Calu3 (cell line): ENCODE measurements around a stretch of chr22.

- PRO-cap, result no peak
These were observed 433 bp upstream of the ARVCF start for GRCh38 chr22:20017107-20017404.

GRCh38 chr22:20033246-20033805 is 12.4 kb downstream of the TANGO2 start:
- PRO-cap, result no peak

- PRO-cap, result no peak
These were observed 14.4 kb downstream of the TANGO2 start for GRCh38 chr22:20034937-20036152.

DNA sequence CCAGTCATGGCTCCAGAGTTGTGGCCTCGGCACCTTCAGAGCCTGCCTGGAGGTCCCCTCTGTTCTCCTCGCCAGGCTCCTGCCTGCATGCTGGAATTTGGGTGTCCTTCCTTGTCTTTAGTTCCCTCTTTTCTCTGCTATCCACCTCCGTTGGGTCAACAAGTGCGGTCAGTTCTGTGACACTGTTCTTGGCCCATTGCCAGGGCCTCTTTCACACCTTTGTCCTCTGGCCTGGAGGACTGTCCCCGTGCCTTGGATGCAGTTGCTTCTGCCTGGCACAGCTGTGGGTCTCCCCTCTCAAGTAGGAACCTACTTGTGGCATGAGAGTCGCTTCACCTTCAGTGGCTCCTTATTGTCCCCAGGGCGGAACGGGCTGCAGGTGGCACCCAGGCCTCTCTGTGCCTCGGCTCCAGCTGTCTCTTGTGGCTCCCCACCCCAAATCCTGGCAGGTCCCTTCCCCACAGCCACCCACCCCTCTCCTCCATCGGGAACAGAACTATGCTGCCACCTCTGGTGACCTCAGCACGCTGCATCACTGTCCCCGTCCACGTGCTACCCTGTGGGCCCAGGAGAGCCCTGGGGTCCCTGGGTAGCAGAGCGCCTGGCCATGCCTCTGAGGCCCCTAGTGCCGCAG is 4.7 kb downstream of the DGCR8 start:
- PRO-cap, result no peak

DNA sequence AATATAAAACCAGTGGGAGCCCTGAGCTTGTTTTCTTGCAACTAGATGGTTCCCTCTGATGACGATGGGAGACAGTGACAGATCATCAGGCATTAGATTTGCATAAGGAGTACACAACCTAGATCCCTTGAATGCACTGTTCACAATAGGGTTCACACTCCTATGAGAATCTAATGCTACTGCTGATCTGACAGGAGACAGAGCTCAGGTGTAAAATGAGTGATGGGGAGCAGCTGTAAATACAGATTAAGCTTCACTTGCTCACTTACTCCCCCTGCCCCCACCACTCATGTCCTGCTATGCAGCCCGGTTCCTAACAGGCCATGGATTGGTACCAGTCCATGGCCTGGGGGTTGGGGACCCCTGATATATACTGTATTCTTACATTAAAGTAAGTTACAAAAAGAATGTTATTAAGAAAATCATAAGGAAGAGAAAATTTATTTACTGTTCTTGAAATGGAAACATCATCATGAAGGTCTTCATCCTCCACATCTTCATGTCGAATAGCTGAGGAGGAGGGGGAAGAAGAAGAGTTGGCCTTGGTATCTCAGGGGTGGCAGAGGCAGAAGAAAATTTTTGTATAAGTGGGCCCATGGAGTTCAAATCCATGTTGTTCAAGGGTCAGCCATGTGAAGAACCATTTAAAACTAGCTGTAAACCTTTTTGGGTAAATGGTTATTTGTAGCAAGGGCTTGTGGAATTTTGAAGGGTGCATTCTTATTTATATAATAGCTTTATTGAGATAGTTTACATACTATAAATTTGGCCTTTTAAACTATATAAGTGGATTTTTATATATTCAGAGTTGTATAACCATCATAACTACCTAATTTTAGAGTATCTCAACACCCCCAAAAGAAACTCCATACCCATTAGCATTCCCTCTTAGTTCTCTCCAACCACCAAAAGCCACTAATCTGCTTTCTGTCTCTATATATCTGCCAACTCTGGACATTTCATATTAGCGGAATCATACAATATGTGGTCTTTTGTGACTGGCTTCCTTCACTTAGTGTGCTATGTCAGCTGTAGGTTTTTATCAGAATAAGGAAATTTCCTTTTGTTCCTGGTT is 16.1 kb downstream of the DGCR8 start:
- PRO-cap, result no peak

DNA sequence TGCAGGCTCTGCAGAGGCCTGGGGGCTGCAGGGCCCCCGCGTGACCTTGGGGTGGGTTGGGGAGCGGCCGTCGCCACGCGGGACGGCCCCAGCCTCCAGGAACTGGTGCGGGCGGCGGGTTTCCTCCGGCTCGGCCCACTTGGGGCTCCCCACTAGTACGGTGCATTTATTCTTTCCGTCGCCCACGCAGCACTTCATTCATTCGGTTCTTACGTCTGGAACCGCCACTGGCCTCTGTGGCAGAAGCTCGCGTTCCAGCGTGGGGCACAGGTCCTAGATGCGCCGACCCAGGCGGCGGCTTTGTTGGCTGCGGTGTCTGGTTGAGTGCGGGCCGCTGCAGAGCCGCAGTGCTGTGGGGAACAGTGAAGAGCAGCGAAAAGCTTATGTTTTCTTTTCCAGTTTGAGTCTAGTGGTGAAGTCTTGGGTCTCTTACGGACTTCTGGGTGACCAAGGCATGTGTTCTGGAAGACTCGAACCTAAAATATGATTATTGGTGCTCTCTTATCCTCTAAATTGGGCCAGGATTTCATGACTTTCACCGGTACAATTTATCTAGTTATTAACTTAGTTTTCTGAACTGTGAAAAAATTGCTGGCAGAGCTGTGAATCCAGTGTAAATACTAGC is 948 bp upstream of the TRMT2A start:
- PRO-cap, result unidirectional peak, minus-strand start at position 104 of the sequence; unidirectional peak, minus-strand start at position 141 of the sequence; unidirectional peak, minus-strand start at position 326 of the sequence

DNA sequence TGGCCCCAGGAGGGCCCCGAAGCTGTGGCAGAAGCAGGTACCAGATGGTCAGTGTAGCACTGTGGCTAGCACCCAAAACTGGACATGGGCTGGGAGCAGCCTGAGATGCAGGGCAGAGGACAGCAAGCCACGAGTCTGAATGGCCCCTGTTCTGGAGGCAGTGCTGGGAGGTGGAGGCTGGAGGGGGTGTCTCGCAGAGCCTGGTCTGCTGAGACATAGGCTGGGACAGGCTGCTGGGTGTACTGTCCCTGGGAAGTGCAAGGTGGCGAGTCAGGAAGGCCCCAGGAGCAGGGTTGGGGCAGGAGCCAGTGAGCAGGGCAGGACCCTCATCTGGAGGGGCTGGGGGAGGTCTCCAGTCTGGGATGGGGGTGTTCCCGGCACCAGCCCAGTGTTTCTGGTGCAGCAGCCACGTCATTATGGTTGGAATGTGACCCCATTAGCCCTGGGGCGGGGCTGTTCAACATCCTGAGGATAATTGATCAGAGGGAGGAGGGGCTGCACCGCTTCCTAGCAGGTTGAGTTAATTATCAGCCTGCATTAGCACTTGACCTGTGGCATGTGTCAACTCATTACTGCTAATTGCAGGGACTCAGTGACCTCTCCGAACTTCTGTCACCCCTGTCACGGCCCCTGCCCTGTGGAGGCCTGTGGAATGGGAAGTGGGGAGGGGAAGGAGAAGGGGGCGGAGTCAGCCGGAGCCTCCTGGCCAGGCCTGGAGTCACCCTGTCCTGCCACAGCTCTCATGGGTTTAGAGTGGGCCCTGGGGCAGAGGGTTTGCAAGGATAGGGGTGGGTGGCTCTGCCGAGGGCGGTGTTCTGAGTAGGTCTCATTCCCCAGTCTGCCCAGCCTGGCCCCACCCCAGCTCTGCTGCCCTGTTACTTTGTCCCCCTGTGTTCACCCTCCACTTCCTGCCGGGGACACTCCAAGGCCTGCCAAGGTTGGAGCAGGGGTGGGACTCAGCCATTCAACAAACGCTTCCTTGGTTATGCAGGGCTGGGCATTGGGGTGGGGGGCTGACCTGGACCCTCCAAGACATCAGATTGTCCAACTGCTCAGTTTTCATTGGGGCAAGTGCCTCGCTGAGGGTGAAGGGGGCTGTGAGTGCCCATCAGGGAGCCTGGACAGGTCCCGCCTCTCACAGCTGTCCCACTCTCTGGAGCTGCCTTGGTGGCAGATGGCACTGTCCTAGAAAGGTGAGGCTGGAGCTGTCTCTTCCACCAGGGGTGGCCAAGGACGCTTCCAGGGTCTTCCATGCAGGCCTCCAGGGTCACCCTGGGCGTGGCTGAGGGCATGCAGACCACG is 52.9 kb upstream of the CCDC188 start:
- PRO-cap, result no peak

GRCh38 chr22:20372250-20372960 is 21.5 kb upstream of the ZNF74 start:
- PRO-cap, result no peak

DNA sequence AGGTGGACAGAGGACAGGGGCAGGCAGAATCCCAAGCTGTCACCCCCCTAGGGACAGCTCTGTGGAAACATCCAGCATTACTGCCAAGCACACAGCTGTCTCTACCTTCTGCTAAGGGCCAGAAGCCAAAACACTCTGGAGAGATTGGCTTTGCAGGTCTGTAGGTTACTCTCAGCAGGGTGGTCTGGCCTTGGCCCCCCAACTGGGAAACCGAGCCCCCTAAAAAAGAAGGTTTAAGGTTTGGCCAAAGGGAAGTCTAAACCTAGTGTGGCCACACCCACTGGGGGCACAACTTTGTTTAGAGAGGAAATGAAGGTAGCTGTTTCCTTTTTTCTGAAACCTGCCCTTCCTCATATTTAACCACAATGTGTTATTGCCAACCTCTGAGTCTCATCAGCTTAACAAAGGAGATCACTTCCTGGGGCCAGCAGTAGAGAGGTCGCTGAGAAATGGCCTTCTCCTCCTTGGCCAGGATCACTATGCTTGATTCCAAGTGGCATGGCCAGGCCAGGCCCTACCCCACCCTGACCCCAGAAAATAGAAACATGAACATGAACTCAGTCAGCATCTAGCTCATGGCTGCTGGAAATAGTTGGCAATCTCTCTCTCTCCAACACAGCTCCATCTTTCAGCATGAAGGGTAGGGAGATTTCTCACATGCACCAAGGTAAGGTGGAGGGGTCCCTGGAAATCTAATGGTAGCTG is 25.9 kb upstream of the SCARF2 start:
- PRO-cap, result no peak

GRCh38 chr22:20494817-20495688 is 542 bp downstream of the KLHL22 start:
- PRO-cap, result bidirectional peak, plus-strand start at chr22:20495197, minus-strand start at chr22:20495201

GRCh38 chr22:20511723-20512102 is 4.3 kb downstream of the MED15 start:
- PRO-cap, result no peak

DNA sequence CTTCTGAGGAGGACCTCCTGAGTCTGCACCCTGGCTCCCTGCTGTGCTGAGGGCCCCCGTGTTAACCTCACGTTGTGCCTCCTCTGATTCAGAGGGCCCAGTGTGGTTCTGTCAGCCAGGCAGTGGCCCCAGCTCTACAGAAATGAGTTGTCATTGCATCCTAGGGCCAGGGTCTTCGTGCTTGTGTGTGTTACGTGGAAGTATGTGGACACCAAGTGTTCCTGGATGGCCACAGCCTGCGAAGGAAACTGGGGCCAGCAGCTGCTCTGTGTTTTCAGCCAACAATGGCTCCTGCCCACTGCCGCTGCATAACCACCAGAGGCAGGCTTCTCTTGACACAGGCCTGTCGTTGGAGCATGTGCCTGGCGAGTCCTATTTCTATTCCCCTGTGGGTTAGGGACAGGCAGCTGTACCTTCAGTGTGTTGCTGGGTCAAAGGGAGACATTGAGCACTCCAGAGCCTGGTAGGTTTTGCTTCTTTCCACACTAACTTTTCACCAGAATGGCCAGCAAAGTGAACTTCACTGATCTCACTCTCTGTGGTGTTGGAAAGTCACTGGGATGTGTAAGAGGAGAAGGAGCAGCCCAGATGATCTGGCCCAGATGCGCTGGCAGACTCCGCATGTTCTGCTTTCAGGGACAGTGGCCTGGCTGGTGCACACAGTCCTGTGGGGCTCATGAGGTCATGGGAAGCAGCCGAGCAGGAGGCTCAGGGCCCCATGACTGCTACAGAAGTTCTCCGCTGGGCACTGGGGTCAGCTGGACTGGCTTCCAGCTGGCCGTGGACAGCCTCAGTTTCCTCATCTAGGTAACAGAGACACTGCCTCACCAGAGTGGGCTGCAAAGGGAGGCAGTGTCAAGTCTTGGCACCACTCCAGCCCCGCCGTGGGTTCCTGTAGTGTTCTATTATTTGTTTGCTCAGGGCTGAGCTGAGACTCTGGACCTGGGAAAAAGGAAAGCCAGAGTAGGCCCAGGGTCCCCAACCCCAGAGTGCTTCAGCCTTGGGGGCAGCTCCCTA is 44.8 kb downstream of the MED15 start:
- PRO-cap, result no peak

GRCh38 chr22:20566296-20566710 is 58.9 kb downstream of the MED15 start:
- PRO-cap, result no peak

DNA sequence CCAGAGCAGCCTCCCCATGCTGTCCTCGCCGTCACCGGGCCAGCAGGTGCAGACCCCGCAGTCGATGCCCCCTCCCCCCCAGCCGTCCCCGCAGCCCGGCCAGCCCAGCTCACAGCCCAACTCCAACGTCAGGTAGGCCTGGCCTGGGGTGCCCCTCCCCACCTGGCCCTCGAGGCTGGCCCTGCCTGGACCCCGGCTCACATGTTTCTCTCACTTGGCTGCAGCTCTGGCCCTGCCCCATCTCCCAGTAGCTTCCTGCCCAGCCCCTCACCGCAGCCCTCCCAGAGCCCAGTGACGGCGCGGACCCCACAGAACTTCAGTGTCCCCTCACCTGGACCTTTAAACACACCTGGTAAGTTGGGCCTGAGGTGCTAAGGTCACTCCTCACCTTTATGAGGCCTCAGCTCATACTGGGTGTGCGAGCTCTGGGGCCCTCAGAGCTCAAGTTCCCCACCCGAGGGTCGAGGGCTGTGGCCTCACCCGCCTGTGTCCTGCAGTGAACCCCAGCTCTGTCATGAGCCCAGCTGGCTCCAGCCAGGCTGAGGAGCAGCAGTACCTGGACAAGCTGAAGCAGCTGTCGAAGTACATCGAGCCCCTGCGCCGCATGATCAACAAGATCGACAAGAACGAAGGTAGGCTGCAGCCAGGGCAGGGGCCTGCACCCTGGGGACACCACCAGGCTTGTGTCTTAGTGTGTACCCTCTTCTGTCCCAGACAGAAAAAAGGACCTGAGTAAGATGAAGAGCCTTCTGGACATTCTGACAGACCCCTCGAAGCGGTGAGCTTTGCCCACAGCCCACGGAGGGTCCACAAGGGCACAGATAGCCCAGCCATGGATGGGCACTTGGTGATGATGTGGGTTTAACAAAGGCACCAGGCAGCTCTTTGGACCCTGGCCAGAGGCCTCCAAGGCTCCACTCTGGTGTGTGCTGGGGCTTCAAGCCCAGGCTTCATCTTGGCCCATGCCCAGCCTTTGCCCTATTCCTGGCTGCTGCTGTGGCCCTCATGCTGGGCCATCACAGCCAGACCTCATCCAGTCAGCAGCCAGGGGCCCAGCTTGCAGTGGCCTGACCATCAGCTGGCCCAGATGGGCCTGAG is 75.6 kb downstream of the MED15 start:
- PRO-cap, result no peak

DNA sequence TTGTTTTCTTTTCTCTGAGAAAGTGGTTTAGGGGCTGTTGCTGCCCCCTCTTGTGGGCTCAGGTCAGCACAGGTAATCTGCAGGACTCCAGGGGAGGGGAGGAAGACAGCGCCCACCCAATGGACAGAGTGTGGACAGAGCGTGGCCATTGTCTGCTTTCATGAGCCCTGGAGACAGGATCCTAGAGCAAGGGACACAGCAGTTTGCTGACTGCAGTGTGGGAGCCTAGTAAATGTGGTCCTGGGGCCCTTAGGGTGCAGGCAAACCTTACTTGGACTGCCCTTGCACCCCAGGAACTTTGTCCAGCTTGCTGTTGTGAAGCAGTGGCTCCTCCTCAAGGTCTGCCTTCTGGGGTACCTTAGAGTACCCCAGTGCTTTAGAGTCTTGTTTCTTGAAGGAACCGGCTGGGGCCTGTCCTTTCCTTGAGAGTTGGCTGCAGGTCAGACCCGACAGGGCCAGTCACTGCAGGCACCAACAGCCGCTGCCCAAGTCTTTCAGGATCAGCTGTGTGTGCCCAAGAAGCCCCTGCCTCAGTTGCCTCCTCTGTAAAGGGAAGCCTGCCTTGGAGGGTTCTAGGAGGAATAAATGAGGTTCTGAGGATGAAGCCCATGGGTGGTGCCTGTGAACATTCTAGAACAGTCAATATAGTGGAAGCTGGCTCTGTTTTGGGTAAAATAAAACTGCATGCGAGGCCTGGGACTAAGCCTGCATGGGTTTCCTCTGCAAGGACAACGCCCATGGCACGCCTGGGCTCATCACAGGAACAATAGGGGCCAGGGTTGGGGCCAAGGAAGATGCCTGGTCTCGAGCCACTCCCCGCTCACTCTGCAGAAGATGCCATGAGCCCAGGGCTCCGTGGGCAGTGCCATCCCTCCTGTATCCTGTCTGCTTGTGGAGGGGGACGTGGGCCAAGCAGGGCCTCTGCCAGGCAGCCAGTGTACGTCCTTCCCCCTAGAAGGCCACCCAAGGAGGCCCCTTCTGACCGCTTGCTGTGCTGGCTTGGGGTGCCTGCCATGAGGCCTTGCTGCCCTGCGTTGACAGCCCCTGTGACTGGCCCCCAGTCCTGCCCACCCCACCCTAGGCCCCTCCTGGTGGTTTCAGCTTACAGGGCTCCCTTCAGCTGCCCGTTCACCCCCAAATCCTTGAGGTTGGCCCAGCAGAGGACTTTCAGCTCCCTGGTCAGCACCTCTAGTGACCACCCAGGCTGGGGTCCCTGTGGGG is 81.5 kb downstream of the MED15 start:
- PRO-cap, result no peak

DNA sequence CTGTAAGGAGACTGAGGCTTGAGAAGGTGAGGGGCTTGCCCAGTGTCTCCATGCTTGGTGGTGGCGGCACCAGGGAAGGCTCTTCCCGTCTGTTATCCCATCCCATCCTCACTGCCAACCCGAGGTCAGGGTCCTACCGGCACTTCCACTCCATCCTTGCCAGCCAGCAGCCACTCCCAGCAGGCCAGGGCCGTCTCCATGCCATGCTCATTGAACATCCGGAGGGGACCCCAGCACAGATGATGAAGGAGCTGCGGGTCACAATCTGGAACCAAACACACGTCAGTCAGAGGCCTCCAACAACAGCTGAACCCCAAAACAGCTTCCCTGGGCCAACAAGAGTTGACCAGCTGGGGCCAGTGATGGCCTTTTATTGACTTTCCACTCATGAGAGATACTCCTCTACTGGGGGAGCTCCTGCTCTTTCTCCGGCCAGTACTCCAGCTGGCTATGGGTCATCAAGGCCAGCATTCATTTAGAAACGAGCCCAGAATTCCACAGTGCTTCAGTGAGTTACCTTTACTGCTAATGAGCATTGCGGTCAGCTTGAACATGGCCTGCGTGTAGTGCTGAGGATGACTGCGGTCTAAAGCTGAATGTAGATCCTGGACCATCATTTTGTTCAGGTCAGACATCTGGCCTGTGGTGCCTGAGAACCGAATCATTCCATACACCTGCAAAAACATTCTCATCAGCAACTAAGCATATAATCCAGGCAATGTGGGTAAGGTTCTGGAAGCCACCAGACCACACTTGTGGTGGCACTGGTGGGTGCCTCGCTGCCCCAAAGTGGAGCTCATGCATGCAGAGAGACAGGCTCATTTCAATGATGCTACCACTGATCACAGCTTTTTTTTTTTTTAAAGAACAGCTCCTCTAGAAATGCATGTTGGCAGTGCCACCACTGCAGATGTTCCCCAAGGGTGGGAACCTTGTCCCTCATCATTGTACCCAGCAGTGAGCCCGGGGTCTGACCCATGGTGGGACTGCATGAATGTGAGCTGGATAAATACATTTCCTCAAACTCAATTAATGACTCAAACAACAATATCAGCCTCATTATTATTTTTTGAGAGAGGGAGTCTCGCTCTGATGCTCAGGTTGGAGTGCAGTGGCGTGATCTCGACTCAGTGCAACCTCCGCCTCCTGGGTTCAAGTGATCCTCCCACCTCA is 31.4 kb upstream of the SERPIND1 start:
- PRO-cap, result no peak

GRCh38 chr22:20783723-20784157 is 9.8 kb downstream of the SERPIND1 start:
- PRO-cap, result no peak

GRCh38 chr22:20787173-20787904 is 13.4 kb downstream of the SERPIND1 start:
- PRO-cap, result no peak

DNA sequence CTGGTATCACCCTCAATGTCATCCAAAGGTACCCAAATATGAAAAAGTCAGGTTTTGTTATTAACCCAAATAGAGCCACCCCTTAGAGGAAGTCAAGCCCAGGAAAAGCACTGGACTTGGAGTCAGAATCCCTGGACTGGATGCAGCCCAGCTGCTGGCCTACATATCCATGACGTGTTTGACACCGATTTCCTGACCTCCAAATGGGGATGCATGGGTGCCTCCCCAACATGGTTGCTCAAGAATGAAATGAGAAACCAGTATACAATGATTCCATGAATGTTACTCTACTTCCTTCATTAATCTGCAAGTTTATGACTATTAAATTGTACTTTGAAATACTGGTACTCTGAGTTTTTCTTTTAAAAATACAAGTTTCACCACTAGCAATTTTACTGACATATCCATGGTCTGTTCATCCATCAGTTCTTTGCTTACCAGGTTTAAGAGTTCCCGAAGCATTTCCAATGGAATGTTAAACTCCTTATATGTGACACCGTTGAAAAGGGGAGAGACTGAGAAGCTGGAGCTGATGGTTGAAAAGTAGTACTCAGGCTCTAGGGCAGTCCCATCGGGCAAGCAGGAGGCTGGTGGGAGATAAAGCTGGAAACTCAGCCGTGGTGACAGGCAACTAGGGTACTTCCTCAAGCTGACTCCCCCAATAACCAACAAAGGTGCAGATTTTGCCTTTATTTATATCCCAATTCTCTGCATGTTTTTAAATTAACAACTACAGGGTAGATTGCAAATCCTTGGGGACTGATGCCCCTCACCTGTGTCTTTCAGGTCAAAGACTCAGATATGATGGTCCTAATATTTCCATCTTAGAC is 39.2 kb downstream of the SERPIND1 start:
- PRO-cap, result no peak

DNA sequence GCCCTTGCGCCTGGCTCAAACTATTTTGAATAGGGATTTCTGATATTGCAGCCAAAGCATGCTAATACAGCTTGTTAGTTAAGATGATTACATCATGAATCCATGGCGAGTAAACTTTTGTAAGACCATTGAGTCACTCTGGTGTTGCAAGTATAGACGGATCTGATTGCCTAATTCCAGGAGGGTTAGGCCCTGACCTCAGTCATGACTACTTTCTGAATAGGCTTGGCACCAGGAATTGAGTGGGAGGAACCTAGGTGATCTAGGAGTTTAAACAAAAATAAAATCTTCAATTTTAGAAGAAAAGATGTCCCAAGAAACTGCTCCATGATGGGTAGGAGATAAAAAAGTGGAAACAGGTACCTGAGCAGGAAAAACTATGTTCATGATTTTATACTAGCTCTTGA is 12.6 kb upstream of the CRKL start:
- PRO-cap, result no peak